Kidney epithelial cell (primary cell): ENCODE measurements around a stretch of chr3.

DNA sequence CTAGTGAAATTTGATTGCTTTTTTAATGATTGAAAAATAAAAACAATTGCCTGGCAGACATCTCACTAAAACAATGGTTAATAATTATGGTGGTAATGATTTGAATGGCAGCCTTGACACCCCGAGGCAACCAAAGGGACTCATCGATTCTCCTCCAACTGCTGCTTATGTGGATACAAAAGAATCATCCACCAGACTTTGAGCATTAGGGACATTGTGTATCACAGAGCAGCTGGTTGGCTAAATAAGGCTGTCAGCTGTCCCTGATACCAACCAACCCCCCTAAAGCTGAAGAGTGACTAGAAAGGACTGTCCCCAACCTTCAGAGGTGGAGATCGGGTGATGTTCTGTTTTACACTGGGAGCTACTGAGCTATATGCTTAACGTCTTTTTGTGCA, 1.7 kb upstream of the CD47 start:
- RAMPAGE, long total RNA: no peak
- RRBS: no CpG with 5 or more reads among the region's 4 CpGs

GRCh38 chr3:108130093-108130650, 39.3 kb upstream of the CD47 start:
- RAMPAGE, long total RNA: no peak
- RRBS: no CpG with 5 or more reads among the region's 4 CpGs

- RAMPAGE, long total RNA: no peak
- RRBS: no CpG with 5 or more reads among the region's 7 CpGs
Measured at GRCh38 chr3:108137394-108137739, 46.5 kb upstream of the CD47 start.

DNA sequence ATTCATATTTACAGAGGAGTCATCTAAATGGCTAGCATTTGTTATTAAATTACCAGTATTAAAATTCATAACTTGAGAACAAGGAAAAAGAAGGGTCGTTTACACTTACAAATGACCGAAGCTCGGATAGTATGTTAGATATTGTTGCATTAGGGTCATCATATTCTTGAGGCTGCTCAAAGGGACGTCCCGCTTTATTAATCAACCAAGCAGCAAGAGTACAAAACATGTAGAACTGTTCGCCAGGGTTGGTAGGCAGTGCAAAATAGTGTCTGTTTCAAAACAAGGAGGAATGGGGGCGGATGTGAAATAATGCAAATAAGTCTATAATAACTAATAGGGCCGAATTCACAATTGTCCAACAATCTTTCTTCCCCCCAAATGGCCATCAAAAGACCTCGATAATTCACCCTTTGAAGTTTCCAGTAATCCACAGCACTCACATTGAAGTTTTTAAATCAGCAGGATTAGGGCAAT, 2.9 kb downstream of the IFT57 start:
- RAMPAGE, long total RNA: no peak
- RRBS: no CpG with 5 or more reads among the region's 9 CpGs

GRCh38 chr3:108408746-108409568, 101.4 kb downstream of the MYH15 start:
- RAMPAGE, long total RNA: no peak
- RRBS: no CpG with 5 or more reads among the region's 7 CpGs

GRCh38 chr3:108550374-108551319, 38.6 kb downstream of the CIP2A start:
- RAMPAGE, long total RNA: no peak
- RRBS: no CpG with 5 or more reads among the region's 2 CpGs

GRCh38 chr3:108826438-108826719, 3.8 kb downstream of the TRAT1 start:
- RAMPAGE, long total RNA: no peak
- RRBS: no CpG with 5 or more reads among the region's 4 CpGs

- RAMPAGE, long total RNA: no peak
- RRBS: no CpG with 5 or more reads among the region's 3 CpGs
Measured at GRCh38 chr3:111252831-111253202, 181.2 kb downstream of the NECTIN3 start.

- RAMPAGE, long total RNA: no peak
- RRBS: no CpG with 5 or more reads among the region's 1 CpG
Measured at GRCh38 chr3:111807770-111808345, 51.2 kb upstream of the PHLDB2 start.

GRCh38 chr3:111858522-111858996, 506 bp upstream of the PHLDB2 start:
- RAMPAGE, long total RNA: no peak
- RRBS: no CpG with 5 or more reads among the region's 11 CpGs

GRCh38 chr3:111911397-111911967, 52.4 kb downstream of the PHLDB2 start:
- RAMPAGE, long total RNA: no peak
- RRBS: no CpG with 5 or more reads among the region's 3 CpGs

DNA sequence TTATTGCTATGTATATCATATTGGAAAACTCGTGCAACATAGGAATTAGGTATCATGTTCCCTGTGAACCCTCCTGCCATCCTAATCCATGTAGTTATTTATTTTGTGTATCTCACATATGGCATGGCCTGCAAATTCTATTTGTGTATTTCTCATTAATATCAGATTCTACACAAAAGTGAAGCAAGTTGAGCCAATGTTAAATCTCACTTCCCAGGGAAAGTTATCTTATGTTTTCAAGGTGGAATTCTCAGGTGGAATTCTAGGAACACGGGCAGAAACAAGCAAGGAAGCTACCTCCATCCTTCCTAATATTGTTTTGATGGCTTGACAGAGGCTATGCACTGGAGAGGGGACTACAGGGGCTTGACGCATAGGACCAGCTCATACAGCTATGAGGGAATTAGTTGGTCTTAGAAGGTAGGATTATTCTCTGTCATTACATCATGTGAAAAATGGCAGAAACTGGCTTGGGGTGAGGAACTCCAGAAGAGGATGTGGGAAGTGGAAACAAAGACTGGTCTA, 56.6 kb upstream of the ABHD10 start:
- RAMPAGE, long total RNA: no peak
- RRBS: no CpG with 5 or more reads among the region's 3 CpGs

DNA sequence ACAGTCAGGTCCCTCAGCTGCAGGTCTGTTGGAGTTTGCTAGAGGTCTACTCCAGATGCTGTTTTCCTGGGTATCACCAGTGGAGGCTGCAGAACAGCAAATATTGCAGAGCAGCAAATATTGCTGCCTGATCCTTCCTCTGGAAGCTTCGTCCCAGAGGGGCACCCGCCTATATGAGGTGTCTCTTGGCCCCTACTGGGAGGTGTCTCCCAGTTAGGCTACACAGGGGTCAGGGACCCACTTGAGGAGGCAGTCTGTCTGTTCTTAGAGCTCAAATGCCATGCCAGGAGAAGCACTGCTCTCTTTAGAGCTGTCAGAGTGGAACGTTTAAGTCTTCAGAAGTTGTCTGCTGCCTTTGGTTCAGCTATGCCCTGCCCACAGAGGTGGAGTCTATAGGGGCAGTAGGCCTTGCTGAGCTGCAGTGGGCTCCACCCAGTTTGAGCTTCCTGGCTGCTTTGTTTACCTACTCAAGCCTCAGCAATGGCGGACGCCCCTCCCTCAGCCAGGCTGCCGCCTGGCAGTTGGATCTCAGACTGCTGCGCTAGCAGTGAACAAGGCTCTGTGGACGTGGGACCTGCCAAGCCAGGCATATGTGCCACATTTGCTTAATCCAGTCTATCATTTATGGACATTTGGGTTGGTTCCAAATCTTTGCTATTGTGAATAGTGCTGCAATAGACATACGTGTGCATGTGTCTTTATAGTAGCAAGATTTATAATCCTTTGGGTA, 13.8 kb upstream of the C3orf52 start:
- RAMPAGE, long total RNA: no peak
- RRBS: no CpG with 5 or more reads among the region's 9 CpGs

DNA sequence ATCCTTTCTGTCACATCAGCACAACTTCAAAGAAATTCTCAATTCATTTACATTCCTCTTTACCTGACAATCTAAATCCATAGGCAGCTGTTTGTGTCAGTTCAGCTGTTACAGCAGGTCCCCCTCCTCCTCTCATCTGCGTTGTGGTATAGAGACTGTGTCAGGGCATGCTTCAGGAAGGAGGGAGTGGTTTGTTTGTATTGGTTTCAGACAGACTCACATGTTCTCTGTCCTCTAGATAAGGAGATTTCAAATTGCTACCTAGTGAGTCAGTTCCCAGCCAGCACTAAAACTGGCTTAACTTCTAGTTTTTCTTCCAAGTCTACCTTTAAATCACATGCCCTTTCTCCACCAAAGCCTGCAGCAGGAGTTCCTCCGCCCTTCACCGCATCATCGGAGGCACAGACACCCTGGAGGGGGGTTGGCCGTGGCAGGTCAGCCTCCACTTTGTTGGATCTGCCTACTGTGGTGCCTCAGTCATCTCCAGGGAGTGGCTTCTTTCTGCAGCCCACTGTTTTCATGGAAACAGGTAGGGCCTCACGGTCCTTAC, 11.2 kb upstream of the C3orf52 start:
- RAMPAGE, long total RNA: no peak
- RRBS: no CpG with 5 or more reads among the region's 6 CpGs

GRCh38 chr3:112092260-112093098, 6.3 kb downstream of the C3orf52 start:
- RAMPAGE, long total RNA: no peak
- RRBS: no CpG with 5 or more reads among the region's 7 CpGs

DNA sequence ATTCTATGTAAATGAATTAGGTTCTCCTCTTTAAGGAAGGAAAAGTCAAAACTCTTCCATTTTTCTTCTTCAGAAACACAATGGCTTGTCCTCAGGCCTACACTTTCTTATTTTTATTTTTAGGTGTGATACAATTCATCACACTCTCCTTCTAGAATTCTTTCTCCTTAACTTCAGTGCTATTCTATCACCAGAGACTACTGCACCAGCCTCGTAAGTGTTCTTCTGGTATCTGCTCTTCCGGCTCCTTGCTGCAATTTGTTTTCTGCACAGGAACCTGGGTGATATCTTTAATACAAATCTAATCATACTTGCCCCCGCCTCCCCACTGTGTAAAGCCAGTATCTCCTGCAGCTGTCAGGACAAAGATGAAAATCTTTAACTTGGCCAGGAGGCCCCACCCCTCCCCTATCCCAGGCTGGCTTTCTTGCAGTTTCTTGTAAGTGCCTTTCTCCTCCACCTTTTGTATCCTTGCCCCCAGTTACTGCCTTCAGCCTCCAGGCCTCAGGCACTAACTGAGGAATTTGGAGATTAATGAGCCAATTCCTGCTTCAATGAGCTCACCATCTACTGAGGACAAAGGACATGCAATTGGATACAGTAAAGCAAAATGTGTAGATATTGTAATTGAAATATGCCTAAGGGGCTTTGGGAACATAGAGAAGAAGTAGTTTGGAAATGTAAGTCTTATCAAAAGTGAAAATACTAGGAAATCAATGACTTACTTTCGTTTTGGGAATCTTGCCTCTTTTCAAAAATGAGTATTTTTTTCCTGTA, 6.6 kb downstream of the GCSAM start:
- RAMPAGE, long total RNA: no peak
- RRBS: no CpG with 5 or more reads among the region's 4 CpGs

GRCh38 chr3:112127597-112128187, 5.4 kb downstream of the GCSAM start:
- RAMPAGE, long total RNA: no peak
- RRBS: no CpG with 5 or more reads among the region's 9 CpGs

- RAMPAGE, long total RNA: no peak
- RRBS: no CpG with 5 or more reads among the region's 7 CpGs
Measured at GRCh38 chr3:112128720-112129647, 4.1 kb downstream of the GCSAM start.

- RAMPAGE, long total RNA: no peak
- RRBS: no CpG with 5 or more reads among the region's 10 CpGs
Measured at GRCh38 chr3:112134301-112135341, 1.6 kb upstream of the GCSAM start.

GRCh38 chr3:112148898-112149329, 15.9 kb upstream of the GCSAM start:
- RAMPAGE, long total RNA: no peak
- RRBS: no CpG with 5 or more reads among the region's 2 CpGs